Measurements from ENCODE around the gene COL18A1.

DNA sequence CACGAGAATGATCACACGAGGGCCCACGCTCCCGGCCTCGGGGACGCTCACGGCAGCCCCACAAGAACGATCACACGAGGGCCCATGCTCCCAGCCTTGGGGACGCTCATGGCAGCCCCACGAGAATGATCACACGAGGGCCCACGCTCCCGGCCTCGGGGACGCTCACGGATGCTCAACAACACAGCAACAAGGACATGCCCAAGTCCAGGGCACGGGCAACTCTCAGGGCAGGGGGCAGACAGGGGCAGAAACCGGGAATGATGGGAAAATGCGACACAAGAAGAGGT is 20.7 kb downstream of the POFUT2 start:
- RRBS, result no CpG with 5 or more reads among the region's 20 CpGs

DNA sequence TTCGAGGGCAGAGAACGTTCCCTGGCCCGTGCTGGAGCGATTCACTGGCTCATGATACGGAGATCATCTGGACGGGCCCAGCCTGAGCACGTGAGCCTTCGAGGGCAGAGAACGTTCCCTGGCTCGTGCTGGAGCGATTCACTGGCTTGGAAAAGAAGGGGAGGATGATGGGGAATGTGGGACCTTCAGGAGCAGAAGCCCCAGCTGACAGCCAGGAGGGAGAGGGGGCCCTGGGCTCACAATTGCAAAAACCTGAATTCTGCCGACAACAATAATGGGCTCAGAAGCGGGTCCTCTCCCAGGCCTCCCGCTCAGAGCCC is 34.3 kb upstream of the COL18A1 start:
- RRBS, result no CpG with 5 or more reads among the region's 14 CpGs

DNA sequence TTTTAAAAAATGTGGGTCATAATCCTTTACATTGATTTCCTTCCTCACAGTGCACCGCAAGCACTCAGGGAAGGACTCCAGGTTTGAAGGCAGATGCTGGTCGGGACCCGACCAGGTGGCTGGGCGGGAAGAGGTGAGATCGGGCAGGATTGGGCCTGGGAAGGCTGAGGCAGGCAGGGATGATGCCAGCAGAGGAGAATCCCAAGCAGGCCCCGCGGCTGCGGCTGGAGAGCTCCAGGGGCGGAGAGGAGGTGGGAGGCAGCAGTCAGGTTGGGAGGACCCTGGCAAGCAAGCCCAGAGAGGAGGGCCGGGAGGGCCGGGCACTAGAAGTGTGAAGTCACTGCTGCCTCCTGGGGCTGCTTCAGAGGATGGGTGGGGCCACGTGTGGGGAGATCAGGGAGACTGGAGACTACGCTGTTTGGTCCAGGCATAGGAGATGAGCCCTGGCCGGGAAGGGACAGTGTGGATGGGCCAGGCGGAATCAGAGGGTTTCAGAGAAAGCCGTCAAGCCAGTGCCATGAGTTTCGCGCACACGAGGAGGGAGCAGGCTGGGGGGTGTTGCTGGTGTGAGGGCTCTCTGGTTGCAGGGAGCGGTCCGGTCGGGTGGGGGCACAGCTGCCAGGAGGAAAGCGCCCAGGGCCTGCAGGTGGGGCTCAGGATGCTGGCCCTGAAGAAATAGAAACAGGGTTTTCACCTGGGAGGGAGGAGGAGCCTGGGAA is 976 bp upstream of the COL18A1 start:
- RRBS, result no CpG with 5 or more reads among the region's 23 CpGs

DNA sequence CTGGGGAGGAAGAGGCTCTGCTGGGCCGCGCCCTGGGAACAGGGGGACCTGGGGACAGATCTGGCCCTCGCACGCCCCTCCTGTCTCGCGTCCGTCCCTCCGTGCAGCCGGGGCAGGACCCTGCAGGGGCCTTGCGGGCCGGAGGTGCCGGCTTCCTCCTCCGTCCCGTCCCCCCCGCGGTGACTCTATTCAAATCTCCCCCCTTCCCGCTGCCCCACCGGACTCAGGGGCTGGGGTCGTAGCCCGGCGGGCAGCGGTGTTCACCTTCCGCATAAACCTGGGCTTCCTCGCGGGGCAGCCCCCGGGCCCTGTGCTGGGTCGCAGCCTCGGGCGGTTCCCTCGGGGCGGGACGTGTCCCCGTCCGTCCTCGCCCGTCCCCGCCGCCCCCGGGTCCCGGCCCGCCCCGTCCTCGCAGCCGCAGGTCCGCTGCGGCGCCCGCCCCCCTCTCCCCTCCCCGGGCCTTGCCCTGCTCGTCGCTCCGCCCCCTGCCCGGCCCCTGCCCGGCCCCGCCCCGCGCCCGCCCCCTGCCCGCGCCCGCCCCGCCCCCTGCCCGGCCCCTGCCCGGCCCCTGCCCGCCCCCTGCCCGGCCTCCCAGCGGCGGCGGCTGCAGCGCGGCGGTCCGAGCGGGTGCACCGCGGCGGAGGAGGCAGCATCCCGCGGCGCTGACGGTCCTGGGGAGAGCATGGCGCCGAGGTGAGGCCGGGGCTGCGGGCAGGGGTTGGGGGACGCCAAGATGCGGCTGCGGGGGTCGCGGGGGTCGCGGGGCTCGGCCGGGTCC is at the start of gene COL18A1:
Gene COL18A1 (plus strand): TSS at position 617 of the 778 bp plus-strand sequence.
- RRBS, result 2% methylated on average over 56 of the region's 94 CpGs

GRCh38 chr21:45438803-45439821 is 34.1 kb downstream of the COL18A1 start:
- RRBS, result 3% methylated on average over 19 of the region's 70 CpGs

DNA sequence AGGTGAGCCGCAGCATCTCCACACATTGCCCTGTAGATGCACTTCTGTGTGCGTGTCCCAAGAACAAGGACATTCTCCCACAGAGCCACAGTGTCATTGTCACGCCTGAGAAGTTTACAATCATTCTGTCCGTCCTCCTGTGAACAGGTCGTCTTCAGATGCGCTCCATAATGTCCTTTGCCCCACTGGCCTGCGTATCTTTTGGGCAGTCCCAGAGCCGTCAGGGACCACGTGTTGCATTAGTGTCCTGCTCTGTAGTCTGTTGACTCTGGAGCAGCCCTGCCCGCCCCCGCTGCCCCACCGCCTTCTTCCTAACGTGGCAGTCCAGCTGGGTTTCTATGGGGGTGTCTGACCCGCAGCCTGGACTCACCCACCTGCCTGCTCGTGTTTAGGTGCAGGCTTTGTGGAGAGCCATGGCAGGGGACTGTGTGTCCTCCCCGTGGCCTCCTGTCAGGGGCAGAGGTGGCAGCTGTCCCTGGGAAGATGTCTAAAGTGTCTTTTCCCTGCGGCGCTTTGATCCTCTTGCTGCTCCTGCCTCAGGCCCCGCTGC is 43.7 kb downstream of the COL18A1 start:
- RRBS, result no CpG with 5 or more reads among the region's 19 CpGs

- RRBS, result 43% methylated on average over 4 of the region's 15 CpGs
These were observed 52.1 kb downstream of the SLC19A1 start for GRCh38 chr21:45490154-45490505.

DNA sequence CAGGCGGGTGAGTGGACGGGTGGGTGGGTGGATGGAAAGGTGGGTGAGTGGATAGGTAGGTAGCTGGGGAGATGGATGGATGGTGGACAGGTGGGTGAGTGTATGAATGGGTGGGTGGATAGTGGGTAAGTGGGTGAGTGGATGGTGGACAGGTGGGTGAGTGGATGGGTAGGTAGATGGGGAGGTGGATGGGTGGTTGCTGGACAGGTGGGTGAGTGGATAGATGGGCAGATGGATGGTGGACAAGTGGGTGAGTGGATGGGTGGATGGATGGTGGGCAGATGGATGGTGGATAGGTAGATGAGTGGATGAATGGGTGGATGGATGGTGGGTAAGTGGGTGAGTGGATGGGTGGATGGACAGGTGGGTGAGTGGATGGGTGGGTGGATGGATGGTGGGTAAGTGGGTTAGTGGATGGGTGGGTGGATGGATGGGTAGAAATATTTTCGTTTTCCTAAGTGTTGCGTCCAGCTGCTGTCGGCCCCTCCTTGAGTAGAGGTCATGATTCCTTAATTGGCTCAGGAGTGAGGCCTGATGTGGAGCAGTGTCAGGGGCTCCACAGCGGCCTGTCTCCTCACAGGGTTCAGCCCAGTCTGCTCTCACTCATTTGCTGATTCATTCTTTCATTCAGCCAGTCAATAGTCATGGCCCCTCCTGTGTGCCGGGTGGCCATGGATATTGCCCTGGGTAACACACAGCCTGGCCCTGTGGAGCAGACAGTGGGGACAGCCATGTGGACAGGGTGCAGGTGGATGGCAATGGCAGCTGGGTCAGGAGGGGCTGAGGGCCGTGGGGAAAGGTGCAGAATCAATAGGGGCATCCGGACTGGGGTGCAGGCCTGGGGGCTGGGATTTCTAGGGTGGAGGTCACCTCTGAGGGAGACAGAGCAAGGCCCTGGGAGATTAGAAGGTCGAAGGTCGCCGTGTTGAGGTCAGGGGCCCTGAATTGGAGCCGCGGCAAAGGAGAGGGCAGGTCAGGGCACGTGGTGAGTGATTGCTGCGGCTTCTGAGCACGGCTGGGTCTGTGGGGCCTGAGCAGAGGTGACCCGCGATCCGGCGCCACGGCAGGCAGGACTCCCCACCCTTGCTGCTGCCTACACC is 33.8 kb downstream of the SLC19A1 start:
- RRBS, result no CpG with 5 or more reads among the region's 22 CpGs

DNA sequence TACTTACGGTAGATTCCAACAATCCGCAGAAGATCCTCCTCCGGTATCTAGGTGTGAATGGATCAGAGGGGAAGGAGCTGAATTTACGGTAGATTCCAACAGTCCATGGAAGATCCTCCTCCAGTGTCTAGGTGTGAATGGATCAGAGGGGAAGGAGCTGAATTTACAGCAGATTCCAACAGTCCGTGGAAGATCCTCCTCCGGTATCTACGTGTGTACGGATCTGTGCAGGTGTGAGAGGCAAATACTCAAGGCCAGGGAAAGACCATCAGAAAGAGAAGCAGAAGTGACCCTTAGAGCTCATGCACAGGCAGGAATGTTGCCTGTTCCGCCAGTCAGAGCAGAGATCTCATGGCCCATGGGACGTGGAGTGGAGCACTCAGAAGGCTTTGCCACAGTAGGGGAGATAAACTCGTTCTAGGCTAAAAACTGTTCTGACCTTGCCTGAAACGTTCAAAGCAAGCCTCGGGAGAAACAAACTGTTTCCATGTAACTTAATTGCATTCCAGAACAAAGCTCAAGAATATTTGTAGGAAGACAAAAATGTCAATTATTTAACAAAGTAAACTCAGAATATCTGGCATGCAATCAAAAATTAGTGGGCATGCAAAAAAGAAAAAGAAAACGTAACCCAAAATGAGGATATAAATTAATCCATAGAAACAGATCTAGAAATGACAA is 20.6 kb upstream of the SLC19A1 start:
- RRBS, result no CpG with 5 or more reads among the region's 14 CpGs

- RRBS, result no CpG with 5 or more reads among the region's 13 CpGs
These were observed 34.7 kb upstream of the PCBP3 start for GRCh38 chr21:45608655-45609301.

GRCh38 chr21:45763518-45764010 is 120.0 kb downstream of the PCBP3 start:
- RRBS, result no CpG with 5 or more reads among the region's 21 CpGs

- RRBS, result no CpG with 5 or more reads among the region's 7 CpGs
These were observed 134.9 kb upstream of the COL6A1 start for GRCh38 chr21:45846559-45847242.

- RRBS, result no CpG with 5 or more reads among the region's 21 CpGs
These were observed 5.7 kb downstream of the COL6A1 start for GRCh38 chr21:45987286-45987710.

- RRBS, result 45% methylated on average over 4 of the region's 52 CpGs
These were observed 19.1 kb downstream of the COL6A1 start for GRCh38 chr21:46000389-46001422.

- RRBS, result no CpG with 5 or more reads among the region's 47 CpGs
These were observed 41.2 kb upstream of the COL6A2 start for GRCh38 chr21:46056406-46057319.

GRCh38 chr21:46128007-46128908 is 27.1 kb downstream of the FTCD start:
- RRBS, result no CpG with 5 or more reads among the region's 28 CpGs

- RRBS, result 89% methylated on average over 3 of the region's 27 CpGs
These were observed 12.9 kb downstream of the FTCD start for GRCh38 chr21:46142390-46143008.

GRCh38 chr21:46154246-46154892 is 1.0 kb downstream of the FTCD start:
- RRBS, result 54% methylated on average over 13 of the region's 28 CpGs

- RRBS, result no CpG with 5 or more reads among the region's 15 CpGs
These were observed 856 bp upstream of the FTCD start for GRCh38 chr21:46156214-46156656.

DNA sequence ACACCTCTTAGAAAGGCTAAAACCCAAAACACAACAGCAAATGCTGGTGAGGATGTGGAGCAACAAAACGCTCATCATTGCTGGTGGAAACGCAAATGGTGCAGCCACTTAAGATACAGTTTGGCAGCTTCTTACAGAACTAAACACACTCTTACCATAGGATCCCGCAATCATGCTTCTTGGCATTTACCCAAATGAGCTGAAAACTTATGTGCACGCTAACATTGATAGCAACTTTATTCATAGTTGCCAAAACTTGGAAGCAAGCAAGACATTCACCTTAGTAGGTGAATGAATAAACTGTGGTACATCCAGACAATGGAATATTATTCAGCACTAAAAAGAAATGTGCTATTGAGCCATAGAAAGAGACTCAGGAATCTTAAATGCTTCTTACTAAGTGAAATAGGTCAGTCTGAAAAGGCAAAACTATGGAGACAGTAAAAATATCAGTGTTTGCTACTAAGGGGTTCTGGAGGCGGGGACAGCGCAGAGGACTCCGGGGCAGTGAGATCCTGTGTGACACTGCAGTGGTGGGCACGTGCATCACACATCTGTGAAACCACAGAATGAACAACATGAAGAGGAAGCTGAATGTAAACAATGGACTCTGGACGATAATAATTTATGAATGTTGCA is 15.2 kb upstream of the SPATC1L start:
- RRBS, result no CpG with 5 or more reads among the region's 9 CpGs

Measured in renal cortical epithelial cell (primary cell).